Suprapubic skin (tissue), 4 donors: ENCODE measurements around the genes ARVCF, RIMBP3C and SDF2L1.

DNA sequence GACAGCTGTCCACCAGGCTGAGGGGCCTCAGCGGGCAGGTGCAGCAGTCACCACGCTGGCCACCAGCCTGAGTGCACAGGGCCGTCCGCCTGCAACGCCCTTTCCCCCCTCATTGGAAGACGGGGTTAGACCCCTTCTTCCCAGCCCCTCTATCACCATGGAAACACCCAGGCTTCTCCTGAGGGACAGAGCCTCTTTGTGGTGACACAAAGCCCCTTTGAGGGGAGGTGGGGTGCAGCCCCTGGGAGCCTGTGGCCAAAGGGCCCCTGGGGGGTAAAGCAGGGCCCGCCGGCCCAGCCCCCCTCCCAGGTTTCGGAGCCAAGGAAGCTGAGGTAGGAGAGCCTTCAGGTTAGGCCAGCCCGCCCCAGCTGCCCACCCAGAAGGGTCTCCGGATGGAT is 18.5 kb downstream of the ARVCF start:
- PRO-cap, result no peak
- RAMPAGE, long total RNA, 4 experiments, result no peak in any of the 4 experiments

DNA sequence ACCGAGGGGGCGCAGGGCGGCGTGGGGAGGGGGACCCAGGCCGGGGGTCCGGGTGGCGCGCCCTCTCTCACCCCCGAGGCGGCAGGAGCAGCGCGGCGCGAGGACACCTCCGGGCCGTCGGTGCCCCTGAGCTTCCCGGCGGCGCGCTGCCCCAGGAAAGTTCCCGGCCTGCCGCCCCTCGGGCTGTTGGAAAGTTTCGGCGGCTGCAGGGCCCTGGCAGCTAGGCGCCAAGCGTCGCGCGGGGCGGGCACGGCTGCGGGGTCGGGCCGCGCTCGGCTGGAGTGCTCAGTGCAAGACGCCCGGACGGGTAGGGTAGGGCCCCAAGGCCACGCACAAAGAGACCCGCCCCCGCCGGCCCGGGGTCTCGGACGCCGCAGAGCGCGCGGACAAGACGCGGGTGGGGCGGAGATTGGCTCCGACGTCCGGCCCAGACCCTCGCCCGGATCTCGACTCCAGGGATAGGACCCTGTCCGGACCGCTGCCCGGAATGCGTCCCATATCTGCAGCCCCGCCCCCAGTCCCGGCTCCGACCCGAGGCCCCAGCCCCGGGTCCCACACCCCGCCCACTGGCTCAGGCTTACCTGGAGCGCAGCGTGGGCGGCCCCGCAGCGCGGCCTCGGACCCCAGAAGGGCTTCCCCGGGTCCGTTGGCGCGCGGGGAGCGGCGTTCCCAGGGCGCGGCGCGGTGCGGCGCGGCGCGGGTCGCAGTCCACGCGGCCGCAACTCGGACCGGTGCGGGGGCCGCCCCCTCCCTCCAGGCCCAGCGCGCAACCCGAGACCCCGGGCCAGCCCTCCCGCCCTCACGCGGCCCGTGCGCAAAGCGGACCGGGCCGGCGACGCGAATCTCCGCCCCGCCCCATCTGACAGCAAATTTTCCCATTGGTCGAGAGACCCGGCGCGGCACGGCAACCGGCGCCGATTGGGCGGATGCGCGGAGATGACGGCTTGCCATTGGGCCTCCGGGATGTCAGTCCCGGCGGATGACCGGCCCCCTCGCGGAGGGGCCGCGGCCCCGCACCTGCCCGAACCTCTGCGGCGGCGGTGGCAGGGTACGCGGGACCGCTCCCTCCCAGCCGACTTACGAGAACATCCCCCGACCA is at the start of gene ARVCF:
TSS of gene ARVCF (minus strand) at position 816 of the 1,099 bp plus-strand sequence.
- PRO-cap, result bidirectional peak, plus-strand start at position 998 of the sequence, minus-strand start at position 805 of the sequence
- RAMPAGE, long total RNA, 4 experiments, result no peak in any of the 4 experiments

DNA sequence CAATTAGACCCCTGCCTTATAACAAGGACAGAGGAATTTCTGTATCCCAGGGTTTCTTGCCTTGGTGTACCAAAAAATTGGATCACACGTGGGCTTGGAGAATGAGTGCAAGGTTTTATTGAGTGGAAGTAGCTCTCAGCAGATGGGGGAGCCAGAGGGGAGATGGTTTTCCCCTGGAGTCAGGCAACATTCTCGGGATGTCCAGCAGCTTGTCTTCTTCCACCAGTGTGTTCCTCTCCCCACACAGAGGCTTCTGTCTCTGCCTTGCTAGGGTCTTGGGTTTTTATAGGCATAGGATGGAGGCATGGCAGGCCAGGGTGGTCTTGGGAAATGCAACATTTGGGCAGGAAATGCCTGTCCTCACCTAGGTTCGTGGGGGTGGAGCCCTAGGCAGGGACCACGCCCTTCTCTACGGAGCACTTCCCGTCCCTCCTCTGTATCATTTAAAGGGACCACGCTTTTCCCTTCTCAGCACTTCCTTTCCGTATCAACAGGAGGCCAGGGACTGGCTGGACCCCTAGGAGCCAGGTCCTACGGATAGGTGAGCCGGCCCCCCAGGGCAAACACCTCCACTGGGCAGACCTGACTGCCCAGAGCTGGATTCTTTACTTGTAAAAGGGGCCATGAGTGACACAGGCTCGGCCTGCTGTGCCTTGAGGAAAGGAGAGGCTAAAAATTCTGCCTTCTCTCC is 55.2 kb upstream of the CCDC188 start:
- PRO-cap, result no peak
- RAMPAGE, long total RNA, 4 experiments, result no peak in any of the 4 experiments

- PRO-cap, result no peak
- RAMPAGE, long total RNA, 4 experiments, result no peak in any of the 4 experiments
Measured at GRCh38 chr22:20482961-20483655, 12.5 kb downstream of the KLHL22 start.

DNA sequence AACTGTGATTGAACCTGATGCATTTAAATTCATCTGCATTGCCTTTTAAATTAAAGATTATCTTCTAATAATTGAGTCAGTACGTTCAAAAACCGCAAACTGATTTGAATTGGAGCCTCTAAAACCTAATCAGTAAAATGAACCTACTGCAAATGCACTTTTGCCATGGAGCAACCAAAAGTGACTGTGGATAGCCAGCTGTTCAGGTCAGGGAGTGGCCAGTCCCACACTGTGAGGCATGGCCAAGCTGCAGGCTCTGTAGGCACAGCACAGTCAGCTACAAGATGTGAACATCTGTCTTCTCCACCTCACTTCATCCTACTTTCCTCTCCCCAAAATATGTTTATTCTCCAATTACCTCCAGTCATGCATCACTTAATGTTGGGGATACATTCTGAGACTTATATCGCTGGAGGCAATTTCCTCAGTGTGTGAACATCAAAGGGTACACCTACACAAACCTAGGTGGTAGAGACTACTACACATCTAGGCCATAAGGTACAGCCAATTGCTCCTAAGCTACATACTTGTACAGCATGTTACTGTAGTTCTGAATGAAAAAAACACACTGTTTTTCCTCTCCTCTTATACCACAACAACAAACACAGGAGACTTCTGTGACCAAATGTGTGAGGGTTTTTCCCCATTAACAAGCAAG is 5.6 kb downstream of the KLHL22 start:
- PRO-cap, result no peak
- RAMPAGE, long total RNA, 4 experiments, result no peak in any of the 4 experiments

DNA sequence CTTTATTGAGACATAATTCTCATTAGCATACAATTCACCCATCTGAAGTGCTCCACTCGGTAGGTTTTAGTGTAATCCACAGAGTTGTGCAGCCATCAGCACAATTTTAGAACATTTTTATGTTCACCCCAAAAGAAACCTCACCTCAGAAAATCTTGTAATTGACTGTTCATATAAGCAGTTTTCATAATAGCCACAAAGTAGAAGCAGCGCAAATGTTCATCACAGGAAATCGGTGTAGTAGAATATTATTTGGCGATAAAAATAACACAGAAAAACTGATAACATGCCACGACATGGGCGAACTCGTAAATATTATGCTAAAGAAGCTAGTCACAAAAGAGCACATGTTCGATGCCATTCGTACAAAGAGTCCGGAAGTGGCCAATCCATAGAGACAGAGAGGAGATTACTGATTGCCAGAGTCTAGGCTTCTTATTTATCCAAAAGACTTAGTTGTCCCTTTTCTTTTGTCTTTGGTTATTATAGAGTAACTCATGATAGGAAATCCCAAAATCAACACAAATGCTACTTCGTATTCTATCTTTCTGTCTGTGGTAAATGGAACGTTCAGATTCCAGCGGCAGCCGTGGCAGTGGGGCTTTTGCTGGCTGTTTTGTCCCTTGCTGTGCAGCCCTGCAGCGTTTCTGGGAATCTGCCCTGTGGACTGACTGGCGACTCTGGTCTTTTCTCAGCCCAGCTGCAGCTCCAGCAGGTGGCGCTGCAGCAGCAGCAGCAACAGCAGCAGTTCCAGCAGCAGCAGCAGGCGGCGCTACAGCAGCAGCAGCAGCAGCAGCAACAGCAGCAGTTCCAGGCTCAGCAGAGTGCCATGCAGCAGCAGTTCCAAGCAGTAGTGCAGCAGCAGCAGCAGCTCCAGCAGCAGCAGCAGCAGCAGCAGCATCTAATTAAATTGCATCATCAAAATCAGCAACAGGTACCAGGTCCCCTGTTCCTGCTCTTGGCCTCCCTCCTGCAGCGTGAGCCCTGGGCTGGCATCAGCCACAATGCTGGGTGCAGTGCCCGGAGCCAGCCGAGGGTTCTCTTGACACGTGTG is 56.7 kb downstream of the MED15 start:
- PRO-cap, result no peak
- RAMPAGE, long total RNA, 4 experiments, result no peak in any of the 4 experiments

GRCh38 chr22:20586644-20587463 is 79.4 kb downstream of the MED15 start:
- PRO-cap, result no peak
- RAMPAGE, long total RNA, 4 experiments, result no peak in any of the 4 experiments

- PRO-cap, result no peak
- RAMPAGE, long total RNA, 4 experiments, result no peak in any of the 4 experiments
Measured at GRCh38 chr22:20587464-20587952, 80.1 kb downstream of the MED15 start.

DNA sequence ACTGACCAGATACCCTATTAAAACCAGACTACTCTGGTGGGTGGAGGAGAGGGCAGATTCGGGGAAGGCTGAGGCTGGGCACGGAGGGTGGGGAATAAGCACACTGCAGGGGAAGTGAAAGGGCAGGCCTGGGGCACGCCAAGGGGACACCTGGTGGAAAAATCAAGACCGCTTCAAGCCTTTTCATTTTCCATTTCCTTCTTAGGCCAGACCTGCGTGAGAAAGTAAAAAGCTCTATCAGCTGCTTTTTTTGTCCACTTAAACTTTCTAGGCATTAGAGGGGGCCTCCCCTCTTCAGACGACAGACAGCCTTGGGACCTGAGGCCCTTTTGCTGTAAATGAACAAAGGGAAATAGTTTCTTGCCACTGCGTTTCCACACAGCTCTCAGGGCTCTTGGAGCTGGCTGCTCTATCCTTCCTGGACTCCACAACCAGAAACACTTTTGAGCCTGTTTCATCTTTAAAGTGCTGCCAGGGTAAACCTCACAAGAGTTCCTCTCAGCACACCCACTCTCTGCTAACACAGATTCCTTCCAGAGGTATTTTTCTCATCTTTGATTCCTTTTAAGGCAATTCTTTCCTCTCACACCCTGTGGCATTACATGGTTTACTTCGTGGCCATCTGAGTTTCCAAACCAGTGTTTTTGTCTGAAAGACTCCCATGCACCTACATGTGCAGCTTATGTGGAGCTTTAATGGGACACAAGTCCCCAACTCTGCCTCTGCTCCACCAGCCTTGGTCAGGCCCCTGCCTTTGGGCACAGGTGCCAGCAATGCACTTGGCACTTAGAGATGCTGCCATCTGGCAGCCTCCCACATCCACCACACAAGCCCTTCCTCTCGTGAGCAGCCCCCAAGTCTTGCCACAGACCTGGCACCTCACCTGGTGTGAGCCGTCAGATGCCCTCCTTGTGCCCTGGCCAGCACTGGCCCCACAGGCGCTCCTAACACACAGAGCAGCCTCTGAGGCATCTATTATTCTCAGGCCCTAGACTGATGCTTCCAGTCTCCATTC is 24.8 kb upstream of the SERPIND1 start:
- PRO-cap, result no peak
- RAMPAGE, long total RNA, 4 experiments, result no peak in any of the 4 experiments

- PRO-cap, result unidirectional peak, minus-strand start at chr22:20917861
- RAMPAGE, long total RNA, 4 experiments, result no peak in any of the 4 experiments
Measured at GRCh38 chr22:20917651-20918510, 674 bp downstream of the CRKL start.

- PRO-cap, result no peak
- RAMPAGE, long total RNA, 4 experiments, result no peak in any of the 4 experiments
Measured at GRCh38 chr22:20938015-20939015, 21.1 kb downstream of the CRKL start.

- PRO-cap, result no peak
- RAMPAGE, long total RNA, 4 experiments, result no peak in any of the 4 experiments
Measured at GRCh38 chr22:20956739-20957537, 10.1 kb upstream of the AIFM3 start.

DNA sequence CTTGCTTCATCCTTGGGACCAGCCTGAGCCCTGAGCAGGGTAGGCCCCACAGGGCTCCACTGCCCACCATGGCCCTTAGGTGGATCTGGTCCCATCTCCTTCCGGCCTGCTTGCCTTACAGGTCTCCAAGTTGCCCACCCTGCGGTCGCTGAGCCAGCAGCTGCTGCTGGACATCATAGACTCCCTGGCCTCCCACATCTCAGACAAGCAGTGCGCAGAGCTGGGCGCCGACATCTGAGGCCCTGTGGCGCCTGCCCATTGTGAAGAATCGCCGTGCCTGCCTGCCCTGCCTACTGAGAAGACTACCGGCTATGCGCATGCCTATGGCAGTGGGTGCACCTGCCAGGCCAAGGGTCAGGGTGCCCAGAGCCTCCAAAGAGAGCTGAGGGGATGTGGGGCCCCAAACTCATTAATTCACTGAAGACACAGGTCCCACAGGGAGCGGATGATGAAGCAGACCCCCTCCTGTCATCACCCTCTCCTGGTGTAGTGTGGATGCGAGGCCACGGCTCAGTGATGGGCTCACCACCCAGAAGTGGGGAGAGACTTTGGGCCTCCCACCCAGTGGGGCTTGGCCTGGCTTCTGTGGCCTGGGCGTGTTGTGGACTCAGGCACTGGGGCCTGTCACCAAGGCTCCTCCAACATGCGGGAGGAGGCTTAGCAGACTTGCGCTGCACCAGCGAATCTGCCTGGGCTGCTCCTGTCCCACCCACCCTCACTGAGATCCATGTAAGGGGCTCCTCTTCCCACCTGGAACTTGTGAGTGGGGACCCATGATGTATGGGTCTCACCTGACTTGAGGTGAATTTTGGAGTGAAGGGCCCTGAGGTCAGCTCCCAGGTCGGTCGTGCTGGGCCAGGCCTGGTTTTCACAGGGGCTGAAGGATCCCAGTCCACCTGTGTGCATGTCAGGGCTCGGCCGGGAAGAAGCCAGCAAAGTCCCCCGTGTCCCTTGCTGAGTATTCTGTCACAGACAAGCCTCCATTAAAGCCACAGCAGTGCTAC is 4.5 kb downstream of the THAP7 start:
- PRO-cap, result no peak
- RAMPAGE, long total RNA, 4 experiments, result no peak in any of the 4 experiments

- PRO-cap, result no peak
- RAMPAGE, long total RNA, 4 experiments, result start-site peak on the minus strand in 1 of 4 experiments, at chr22:21045052-21045057 at its widest, 13 reads per replicate
Measured at GRCh38 chr22:21044881-21045435, 788 bp upstream of the LRRC74B start.

DNA sequence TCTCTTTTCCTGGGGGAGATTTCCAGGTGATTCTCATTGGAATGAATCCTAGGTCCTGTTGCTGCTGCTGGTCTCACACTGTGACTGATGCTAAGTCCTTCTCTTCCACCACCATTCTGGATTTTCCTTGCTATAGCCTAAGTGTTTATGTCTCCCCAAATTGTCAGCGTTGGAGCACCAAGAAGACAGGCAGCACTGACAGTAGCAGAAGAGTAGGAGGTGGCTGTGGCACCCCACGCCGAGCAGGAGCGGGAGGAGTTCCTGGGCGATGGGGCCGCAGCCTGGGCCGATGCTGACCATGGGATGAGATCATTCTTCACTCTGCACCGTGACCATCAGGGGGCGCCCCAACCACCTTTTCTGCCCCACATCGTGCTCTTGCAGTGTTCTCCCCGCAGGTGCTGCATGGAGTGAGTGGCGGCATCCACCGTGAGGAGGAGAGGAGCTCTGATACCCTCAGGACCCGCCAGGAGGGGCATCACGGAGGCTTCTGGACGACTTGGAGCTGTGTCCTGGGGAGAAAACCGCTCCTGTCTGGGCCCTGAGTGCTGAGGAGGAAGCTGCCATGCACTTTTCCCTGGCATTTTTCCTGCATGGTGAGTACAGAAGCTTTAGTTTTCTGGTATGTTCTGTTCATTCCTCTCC is 57.0 kb downstream of the LRRC74B start:
- PRO-cap, result no peak
- RAMPAGE, long total RNA, 4 experiments, result no peak in any of the 4 experiments

DNA sequence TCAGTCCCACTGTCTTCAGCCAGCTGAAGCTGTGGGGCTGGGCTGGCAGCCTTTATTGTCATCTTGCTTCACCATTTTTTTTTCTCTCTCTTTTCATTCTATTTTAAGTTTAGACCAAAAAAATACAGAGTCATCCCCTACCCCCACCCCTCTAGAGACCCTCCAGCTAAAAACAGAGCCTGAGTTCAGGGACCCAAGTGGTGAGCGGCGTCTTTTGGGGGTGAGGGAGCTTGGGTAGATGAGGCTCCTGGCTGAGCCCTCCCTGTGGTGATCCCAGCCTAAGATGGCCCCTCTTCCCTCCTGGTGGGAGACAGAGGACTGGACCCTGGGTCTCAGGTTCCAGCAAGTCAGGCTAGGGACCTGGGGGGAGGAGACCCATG is 18.7 kb upstream of the TMEM191C start:
- PRO-cap, result no peak
- RAMPAGE, long total RNA, 4 experiments, result no peak in any of the 4 experiments

- PRO-cap, result no peak
- RAMPAGE, long total RNA, 4 experiments, result no peak in any of the 4 experiments
Measured at GRCh38 chr22:21551327-21551873, at the start of gene RIMBP3C. Gene RIMBP3C (minus strand): TSS chr22:21551461.

- PRO-cap, result no peak
- RAMPAGE, long total RNA, 4 experiments, result no peak in any of the 4 experiments
Measured at GRCh38 chr22:21620366-21621013, 9.3 kb downstream of the YDJC start.

DNA sequence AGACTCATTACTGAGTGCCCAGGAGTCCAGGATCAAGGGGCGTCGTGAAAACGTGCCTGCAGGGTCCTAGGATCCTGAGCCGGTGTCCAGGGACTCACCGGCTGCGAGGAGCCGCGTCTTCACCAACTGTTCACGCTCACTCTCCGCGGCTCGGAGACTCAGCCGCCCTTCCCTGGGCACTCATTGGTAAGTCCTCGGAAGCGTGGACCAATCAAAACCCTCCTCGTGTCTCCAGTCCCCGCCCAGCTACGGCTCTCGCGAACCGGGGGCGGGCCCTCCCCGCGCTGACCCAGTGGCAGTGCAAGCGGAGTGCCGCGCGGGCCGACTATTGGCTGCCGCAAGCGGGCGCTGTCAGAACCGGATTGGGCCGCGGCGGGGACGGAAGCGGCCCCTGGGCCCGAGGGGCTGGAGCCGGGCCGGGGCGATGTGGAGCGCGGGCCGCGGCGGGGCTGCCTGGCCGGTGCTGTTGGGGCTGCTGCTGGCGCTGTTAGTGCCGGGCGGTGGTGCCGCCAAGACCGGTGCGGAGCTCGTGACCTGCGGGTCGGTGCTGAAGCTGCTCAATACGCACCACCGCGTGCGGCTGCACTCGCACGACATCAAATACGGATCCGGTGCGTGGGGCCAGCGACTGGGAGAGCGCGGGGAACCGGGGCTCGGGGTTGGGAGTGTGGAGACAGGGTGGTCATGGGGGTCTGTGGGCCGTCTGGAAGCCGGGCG is at the start of gene SDF2L1:
TSS of gene SDF2L1 (plus strand) at position 390 of the 717 bp plus-strand sequence.
- PRO-cap, result bidirectional peak, plus-strand start at position 392 of the sequence, minus-strand start at position 134 of the sequence
- RAMPAGE, long total RNA, 4 experiments, result start-site peak on the plus strand in 3 of 4 experiments, centred at positions 404 to 418 of the sequence, 16 to 21 reads per replicate

GRCh38 chr22:21650913-21651356 is 8.8 kb downstream of the SDF2L1 start:
- PRO-cap, result no peak
- RAMPAGE, long total RNA, 4 experiments, result no peak in any of the 4 experiments